Smooth muscle cell (in vitro differentiated cells): ENCODE results near the gene SNX8.

DNA sequence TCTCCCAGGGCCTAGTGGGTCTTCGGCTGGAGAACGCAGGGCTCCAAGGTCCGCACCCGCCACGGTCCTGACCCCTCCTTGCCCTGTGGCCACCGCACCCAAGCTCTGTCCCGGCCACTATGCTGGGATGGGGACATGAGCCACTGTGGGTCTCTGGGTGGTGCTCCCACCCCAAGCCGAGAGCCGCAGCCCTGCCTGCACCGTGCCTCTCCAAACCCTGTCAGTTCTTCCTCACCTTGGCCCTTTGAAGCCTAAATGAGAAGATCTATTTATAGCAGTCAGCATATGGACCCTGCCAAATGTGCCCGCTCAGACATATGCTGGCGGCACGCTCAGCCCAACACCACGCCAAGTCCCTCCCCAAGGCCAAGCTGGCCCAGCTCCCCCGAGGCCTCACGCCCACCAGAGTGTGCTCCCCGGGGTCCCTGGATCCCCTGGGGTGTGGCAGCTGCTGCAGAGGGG, 56.1 kb downstream of the ELFN1 start:
- RAMPAGE, long total RNA = no peak

- RAMPAGE, long total RNA = no peak
Measured at GRCh38 chr7:1759119-1759686, 89.1 kb downstream of the ELFN1 start.

- RAMPAGE, long total RNA = no peak
Measured at GRCh38 chr7:1872482-1873228, 202.6 kb downstream of the ELFN1 start.

DNA sequence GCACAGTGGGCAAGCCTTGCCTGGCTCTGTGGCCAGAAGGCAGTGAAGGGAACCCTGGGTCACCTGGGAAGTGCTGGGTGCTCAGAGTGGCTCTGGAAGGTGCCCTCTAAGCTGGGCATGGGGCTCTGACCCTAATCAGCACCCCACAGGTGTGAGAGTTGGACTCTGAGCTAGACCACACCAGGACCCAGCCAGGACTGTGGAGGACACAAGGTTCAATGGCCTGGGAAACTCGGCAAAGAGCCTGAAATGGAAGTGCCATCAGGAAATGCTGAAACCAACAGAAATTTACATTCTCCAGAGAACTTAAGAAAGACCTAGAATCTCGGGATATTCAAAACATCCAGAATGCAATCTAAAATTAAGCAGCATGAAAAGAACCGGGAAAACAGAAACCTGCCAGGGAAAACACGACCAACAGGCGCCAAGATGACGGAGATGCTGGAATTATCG, 253.6 kb downstream of the ELFN1 start:
- RAMPAGE, long total RNA = no peak

GRCh38 chr7:2014433-2014816, 218.3 kb downstream of the MAD1L1 start:
- RAMPAGE, long total RNA = no peak

- RAMPAGE, long total RNA = no peak
Measured at GRCh38 chr7:2066430-2067032, 166.2 kb downstream of the MAD1L1 start.

DNA sequence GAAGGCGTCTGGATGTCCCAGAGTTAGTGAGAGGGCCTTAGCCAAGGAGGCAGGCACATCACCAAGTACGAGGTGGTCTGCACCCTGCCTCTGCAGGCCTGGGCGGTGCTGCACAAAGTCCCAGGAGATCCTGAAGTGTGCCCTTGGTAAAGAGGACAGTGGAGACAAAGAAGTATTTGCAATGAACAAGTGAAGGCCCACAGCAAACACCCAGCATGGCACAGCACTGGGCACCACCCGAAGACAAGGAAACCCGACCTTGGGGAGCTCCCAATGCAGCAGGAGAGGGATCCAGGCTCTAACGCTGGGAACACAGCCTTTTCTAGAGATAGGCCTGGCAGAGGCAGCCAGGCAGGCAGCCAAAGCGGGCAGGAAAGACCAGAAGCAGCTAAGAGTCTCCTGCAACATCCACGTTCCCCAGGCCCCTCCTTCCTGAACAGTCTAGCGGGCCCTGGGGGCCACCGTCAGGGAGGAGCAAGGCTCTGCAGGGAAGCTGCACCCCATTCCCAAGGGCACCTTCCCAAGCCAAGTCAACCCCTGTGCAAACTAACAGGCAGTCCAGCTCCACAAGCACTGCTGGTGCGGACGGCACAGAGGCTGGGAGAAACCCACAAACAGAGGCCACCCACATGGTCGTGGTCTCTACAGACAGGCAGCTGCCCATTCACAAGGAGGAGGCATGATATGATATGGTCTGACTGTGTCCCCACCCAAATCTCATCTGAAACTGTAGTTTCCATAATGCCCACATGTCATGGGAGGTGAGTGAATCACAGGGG, 115.8 kb downstream of the MAD1L1 start:
- RAMPAGE, long total RNA = no peak

DNA sequence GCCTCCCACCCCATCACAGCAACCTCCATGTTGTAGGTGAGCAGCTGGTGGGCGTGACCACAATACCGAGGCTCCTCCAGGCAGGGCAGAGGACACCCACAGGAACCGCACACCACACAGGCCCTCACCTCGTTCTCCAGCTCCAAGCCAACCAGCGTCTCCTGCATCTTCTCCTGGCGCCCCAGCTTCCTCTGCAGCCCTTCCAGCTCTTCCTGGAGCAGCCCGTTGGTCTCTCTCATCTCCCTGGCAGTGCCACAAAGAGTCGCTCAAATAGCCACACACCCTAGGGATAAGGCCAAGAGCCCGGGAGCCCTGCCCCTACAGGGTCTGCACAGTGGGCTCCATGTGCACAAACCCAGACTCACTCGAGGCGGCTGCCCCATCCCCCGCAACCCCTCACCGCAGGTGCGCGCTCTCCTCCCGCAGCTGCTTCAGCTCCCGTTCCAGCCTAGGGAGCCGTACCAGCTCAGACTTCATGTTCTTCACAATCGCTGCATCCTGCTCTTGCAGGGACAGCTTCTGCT, 16.9 kb downstream of the MAD1L1 start:
- RAMPAGE, long total RNA = no peak

- RAMPAGE, long total RNA = start-site peak on the minus strand at chr7:2314367-2314423, 83 and 47 reads in 2 replicates
Measured at GRCh38 chr7:2314088-2314907, at the start of gene SNX8. Gene SNX8 (minus strand): TSS chr7:2314441.

GRCh38 chr7:2362403-2363321, 8.0 kb downstream of the EIF3B start:
- RAMPAGE, long total RNA = no peak

- RAMPAGE, long total RNA = no peak
Measured at GRCh38 chr7:2376571-2377242, 22.1 kb downstream of the EIF3B start.

- RAMPAGE, long total RNA = no peak
Measured at GRCh38 chr7:2493244-2493759, 17.1 kb upstream of the GRIFIN start.

DNA sequence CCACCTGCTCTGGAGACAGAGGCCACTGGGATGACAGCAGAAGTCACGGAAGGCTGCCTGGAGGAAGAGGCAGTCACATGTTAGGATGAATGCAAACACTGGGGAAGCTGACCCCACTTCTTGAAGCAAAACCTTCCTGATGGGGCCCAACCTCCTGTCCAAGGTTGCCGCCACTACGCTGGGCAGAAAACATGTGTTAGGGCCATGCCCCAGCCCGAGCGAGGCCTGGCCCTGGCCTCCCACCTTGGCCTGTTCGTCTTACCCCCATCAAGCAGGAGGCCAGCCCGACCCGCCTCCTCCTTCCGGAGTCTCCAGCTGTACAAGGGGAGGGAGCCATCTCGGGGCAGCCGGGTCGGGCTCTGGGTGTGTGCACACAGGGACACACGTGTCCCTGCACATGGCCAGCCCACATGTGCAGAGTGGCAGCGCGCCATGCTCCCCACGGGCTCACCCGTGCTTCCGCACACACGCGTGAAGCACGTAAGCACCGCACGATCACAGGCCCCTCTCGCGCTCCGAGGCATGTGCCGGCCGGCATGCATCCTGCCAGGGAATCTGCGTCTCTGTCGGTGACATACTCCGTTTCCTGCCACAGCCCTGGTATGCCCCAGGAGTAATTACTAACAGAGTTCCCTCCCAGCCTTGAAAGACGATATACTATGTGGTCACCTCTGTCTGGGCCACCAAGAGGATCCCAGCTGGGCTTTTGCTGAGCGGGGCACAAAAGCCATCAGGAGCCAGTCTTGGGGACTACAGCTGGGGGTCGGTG, 11.3 kb upstream of the LFNG start:
- RAMPAGE, long total RNA = no peak

- RAMPAGE, long total RNA = no peak
Measured at GRCh38 chr7:2519186-2519419, 471 bp upstream of the LFNG start.

GRCh38 chr7:2527603-2528590, 8.3 kb downstream of the LFNG start:
- RAMPAGE, long total RNA = no peak

DNA sequence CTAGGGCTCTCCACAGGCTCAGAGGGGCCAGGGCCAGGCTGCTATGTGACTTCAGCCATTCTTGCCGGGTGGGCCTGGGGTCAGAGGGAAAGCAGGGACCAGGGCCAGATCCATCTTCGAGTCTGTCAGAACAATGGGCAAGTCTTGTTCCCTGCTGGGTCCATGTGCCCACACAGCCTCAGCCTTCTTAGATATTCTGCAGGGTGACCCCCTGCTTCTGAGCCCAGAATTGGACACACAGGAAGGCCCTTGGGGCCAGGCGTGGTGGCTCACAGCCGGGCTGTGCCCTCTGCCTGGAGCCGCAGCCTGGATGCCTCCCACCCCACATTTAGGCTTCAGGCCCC, 11.4 kb downstream of the LFNG start:
- RAMPAGE, long total RNA = start-site peak on the plus strand centred at position 198 of the sequence, 139 bp wide, 10 and 14 reads in 2 replicates

DNA sequence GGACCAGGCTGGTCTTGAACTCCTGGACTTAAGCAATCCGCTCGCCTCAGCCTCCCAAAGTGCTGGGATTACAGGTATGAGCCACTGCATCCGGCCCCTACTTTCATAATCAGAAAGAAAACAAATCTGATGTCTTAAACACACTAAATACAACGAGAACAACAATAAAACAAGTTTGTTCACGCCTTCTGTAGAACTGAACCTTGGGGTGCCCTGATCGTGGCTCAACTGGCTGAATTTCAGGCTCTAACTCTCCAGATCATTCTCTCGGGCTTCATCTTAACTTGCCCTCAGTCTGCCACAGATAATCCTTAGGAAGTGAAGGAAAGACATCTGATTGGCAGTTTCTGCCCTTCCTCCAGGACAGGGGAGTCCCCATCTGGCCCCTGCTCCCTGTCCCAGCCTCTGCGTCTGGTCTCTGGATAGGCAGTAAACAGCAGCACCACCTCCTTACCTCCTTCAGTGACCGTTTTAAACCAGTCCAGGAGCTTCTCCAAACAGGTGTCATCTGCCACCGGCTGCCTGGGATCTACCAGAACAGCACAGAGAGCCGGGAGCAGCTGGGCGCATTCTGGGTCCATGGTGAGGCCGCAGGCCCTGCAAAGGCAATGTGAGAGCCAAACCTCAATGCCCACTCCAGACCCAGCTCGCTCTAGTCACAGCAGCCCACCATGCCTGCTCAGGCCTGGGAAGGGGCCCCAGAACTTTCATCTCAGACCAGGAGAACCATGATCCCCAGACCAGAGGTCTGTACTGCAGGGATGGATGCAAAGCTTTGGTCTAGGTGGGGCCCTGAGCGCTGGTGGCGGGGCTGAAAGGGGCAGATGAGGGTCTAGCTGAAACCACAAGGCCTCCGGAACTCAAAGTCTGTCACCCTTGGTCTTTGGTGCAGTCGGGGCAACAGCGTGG, 1.2 kb downstream of the BRAT1 start:
- RAMPAGE, long total RNA = no peak

DNA sequence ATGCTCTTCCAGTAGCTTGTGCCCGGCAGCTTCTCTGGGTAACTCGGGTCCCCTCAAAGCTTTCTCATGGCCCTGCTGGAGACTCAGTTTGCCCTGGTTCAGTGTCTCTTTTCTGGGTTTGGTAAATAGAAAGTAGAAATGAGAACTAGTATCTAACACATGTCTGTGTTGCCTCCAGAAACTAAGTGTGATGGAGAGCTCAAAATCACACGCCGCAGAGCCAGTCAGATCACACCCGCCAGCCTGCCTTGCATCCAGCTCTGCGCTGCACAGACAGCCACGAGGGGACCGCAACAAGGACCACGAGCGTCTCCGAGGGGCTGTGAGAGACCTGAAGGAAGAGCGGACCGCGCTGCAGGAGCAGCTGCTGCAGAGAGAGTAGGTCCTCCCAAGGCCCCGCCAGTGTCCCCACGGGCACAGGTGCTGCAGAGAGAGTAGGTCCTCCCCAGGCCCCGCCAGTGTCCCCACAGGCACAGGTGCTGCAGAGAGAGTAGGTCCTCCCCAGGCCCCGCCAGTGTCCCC, 31.0 kb downstream of the IQCE start:
- RAMPAGE, long total RNA = no peak

GRCh38 chr7:2630206-2630600, 1.6 kb upstream of the TTYH3 start:
- RAMPAGE, long total RNA = no peak

DNA sequence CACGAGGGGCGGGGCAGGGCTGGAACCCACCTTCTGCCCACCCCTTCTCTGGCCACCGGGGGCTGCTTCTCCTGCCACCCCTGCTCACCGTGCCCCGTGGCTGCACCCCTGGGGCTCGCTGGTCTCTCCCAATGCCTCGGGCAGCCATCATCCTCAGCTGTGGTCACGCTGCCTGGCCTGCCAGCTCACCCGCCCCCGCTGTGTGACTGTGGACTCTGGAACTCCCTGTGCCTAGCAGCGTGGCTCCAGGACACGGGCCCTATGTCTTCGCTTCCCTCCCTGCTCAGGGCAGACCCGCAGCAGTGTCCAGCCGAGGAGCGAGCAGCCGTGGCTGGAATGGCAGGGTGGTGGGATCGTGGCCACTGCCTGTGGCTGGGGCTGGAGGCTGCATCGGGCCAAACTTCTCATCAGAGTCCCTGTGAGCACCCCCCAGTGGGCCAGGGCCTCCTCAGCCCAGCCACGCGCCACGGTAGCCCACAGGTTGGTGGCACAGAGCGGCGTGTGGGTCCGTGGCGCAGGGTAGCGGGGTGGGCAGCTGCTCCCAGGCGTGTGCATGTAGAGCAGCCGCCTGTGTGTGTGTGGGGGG, 8.1 kb downstream of the TTYH3 start:
- RAMPAGE, long total RNA = no peak